Left common carotid artery plus branches (tissue), 1 donor: ENCODE measurements around a stretch of chr6.

- PRO-cap: no peak
Observed at GRCh38 chr6:82017301-82017918, 230.1 kb downstream of the IBTK start.

- PRO-cap: no peak
Observed at GRCh38 chr6:82246701-82247378, 704 bp downstream of the IBTK start.

- PRO-cap: no peak
Observed at GRCh38 chr6:83333679-83334062, 97.2 kb downstream of the ME1 start.

DNA sequence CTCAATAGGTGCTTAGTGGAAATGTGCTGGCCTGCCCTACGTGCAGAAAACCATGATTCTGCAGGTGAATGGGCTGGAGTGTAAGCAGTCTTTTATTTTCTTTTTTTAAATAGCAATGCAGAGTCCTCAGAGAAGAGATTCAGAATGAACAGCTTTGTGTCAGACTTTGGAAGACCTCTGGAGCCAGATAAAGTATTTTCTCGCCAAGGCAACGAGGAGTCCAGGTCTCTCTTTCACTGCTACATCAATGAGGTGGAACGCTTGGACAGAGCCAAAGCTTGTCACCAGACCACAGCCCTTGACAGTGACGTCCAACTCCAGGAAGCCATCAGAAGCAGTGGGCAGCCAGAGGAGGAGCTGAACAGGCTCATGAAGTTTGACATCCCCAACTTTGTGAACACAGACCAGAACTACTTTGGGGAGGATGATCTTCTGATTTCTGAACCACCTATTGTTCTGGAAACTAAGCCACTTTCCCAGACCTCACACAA is 55.5 kb downstream of the MRAP2 start:
- PRO-cap: no peak

DNA sequence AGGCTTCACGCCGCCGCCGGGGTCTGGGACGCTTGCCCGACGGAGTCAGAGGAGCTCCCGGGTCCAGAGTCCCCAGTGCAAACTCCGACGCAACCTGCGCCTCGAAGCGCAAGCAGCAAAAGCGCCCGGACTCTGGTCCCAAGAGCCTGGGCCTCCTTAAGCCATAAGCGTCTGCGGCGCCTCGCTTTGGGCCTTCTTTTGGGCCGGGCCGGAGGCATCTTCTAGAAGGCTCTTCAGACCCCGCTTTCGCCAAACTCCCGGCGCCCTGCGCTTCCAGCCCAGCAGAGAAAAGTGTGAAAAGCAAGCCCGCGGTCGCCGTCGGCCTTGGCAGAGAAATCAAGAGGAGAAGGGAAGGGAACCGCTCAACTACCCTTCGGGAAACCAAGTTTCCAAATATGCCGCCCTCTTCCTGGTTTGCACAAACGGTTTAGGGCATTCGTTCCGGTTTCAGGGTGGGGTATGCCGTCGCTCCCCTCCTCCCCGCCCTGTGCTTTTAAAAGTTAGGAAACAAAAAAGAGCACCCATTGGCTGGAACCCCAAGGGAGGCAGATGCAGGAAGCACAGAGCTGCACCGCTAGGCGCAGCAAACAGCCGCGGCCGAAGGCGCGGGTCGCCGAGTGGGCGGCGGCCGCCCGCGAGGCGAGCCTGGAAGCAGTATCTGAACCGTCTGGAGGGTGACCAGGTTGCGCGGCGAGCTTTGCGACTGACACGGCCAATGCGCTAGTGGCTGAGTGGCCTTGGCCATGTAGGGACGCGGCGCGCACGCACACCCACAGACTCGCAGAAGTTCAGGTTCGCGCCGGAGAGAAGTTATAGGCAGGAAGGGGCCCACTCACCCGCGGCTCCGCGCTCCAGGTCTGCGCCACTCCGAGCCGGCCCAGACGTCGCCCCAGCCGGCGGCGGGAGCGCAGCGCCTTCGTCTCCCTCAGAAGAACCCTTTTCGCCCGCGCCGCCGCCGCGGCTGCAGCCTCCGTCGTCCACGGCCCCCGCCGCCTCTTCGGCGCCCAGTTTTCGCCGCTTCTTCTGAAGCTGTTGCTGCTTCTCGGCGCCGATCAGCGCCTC is 1.0 kb downstream of the TBX18 start:
- PRO-cap: unidirectional peak, minus-strand start at position 134 of the sequence; bidirectional peak, plus-strand start at position 616 of the sequence, minus-strand start at position 338 of the sequence; bidirectional peak, plus-strand start at position 880 of the sequence, minus-strand start at position 733 of the sequence

- PRO-cap: no peak
Observed at GRCh38 chr6:85419028-85419677, 30.7 kb upstream of the NT5E start.

DNA sequence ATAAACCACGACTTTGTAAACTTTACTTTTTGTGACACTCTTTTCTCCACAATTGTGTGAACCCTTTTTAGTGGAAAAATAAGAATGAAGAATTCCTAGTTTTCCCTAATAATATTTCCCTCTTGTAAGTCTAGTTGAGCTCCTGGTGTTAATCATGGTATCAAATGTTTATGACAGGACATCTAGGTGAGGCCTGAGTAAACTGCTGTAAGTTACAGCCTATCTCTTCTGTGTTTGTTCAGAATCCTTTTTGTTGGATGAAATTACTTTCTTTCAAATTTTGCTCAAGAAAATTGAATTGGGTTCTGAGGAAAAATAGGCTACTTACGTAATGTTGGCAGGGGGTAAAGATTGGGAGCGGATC is 2.3 kb downstream of the NT5E start:
- PRO-cap: no peak

DNA sequence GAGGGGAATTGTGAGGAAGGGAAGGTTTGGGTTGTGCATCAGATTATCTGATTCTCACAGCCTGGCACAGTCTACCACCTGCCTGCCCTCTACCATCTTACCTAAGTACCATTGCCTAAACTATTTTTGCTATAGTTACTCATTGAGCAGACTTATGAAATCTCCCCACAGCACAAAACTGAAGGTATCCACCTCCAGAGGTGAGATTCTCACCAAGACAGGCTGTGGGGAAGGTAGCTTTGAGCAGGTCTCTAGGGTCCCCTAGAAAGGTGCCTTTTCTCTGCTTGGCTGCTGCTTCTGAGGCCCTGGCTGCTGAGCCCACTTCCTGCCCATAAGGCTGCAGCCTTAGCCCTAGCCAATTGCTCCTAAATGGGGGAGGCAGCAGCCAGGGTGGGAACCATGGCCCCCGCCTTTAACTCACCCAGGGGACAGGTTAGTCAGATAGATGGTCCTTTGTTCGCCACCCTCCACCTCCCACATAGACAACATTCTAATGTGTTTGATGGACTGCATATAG is 3.6 kb downstream of the NT5E start:
- PRO-cap: no peak

GRCh38 chr6:85612682-85613173 is 19.1 kb upstream of the SNX14 start:
- PRO-cap: no peak

DNA sequence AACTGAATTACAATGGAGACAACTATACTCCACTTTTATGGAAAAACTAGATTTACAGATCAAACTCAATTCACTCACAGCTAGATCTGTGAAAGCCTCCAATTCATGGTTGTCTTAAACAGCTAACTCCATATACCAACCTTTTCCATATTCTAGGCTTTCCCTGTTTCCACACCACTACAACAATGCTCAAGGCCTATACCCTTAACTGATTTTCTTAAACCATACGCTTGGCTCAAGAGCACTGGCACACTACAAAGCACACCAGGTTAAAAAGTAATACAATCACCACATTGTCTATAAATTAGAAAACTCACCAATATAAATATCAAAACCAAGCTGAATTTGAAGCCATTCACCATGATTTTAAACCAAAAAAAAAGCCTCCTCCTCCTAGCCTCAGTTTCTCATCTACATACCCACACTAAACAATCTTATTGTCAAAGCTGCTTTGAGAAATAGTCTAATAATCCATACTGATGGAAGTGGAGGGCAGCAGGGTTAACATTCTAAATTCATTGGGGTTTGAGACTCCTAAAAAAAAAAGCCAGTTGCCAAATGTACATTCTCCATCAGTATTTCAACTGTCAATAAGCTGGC is 3.3 kb downstream of the SYNCRIP start:
- PRO-cap: no peak

DNA sequence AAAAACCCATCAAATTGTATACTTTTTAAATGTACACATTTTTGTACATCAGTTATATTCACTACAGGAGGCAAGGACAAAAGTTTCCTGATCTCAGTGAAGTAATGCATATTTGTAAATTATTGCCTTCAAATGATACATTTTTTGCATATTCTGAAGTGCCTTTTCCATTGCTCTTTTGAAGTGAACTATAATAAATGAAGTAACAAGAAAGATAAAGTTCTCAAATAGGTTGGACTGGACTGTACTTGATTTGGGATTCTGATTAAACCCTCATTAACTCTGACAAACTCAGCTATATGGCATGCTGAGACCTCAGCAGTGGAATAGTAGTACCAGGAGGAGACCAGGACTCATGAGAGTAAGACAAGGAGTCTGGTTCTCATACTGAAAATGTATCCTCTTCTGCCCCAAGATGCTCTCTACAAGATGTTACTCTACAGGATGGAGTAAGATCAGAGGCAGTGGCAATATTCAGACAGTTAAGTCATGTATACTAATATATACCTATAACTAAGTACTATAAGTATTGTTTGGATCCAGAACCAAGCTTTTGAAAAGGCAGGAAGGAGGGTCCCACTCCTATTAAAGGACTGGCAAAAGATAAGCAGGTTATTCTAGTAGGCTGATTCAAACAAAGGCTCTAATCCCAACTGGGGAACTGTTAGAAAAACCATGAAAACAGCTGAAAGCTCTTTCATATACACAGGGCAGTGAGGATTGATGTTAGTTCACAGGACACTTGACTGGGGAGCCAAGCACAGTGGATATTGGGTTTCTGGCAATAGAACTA is 31.9 kb upstream of the SYNCRIP start:
- PRO-cap: no peak

DNA sequence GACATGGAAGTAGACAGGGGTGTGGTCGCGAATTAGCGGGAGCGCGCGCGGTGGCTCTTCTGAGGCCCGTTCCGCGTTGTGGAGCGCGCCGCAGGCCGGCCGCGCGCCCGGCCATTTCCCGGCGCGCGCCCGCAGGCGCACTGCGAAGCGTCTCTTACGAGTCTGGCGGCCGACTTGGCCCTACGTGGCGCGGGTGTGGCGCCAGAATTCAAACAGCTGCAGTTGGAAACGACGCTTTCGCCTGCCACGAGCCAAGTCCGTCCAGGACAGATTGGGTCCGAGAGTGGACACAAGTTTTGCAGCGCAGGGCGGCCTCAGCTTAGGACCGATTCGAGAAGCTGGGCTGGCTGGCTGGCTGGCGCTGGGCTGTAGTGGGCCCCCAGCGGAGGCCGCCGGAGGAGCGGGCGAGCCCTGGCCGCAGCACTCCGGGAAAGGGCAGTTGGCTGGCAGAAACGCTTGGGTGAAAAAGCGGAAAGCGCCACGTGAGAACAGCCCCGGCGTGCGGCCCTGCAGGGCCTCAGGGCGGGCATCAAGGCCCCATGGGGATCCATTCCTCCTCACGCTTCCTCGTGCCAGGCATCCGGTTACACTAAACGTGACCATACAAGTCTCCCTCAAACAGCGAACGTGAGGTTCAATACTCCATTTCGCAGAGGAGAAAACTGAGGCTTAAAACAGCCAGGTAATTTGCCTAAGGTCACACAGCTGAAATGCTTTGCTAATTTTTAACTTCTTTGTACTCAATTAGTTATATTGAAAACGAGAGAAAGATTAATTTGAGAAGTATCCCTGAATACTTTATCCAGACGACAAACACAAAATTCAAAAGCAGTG is 36.3 kb upstream of the SYNCRIP start:
- PRO-cap: bidirectional peak, plus-strand start at position 152 of the sequence, minus-strand start outside the sequence

DNA sequence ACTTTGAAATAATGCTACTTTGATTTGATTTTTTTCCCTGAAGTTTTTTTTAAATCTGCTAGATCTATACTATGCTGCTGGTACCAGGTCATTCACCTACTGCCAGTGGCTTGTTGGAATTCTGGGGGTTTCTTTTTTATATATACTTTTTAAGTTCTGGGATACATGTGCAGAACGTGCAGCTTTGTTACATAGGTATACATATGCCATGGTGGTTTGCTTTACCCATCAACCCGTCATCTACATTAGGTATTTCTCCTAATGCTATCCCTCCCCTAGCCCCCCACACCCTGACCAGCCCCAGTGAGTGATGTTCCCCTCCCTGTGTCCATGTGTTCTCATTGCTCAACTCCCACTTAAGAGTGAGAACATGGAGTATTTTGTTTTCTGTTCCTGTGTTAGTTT is 644.3 kb upstream of the HTR1E start:
- PRO-cap: no peak

DNA sequence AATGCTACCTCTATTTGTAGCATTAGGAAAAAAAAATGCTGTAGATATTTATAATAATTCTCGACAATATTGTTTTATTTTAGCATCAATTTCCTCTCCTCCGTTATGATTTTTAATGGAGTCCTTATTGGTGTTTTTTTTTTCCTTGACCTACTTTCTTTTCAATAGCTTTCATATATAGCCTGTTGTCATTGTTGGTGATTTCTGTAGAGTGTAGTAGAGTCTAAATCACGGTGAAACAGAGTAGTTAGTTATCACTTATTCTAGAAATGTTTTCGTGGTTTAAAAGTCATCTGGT is 937 bp upstream of the ZNF292 start:
- PRO-cap: no peak

GRCh38 chr6:87702342-87702590 is 233 bp upstream of the AKIRIN2 start:
- PRO-cap: bidirectional peak, plus-strand start at chr6:87702501, minus-strand start at chr6:87702233

GRCh38 chr6:87922573-87923572 is 124.8 kb upstream of the SPACA1 start:
- PRO-cap: no peak

- PRO-cap: no peak
Observed at GRCh38 chr6:88167142-88167405, 927 bp upstream of the CNR1 start.

GRCh38 chr6:89036915-89037977 is 43.3 kb upstream of the PNRC1 start:
- PRO-cap: no peak

- PRO-cap: no peak
Observed at GRCh38 chr6:89065497-89065978, 15.0 kb upstream of the PNRC1 start.

DNA sequence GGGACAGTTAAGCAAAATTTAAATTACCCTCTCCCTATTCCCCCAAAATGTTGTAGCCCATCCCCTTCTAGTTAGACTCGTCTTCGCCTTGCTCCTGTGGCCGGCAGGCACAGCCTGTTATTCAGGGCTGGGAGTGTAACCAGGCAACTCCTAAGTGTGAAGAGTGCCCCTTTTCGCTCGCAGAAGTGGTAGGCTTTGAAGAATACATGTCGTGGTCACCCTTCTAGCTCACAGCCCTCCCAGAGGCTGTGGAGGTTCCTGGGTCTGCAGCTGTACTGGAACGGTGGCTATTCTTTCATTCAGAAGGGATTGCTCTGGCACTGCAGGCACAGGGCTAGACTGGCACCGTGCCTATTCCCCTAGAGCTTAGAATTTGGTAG is 973 bp upstream of the SRSF12 start:
- PRO-cap: no peak